ENCODE results near the genes NRG2, PCDHA5, PCDHA7, SLC25A2 and PCDHGA5.

DNA sequence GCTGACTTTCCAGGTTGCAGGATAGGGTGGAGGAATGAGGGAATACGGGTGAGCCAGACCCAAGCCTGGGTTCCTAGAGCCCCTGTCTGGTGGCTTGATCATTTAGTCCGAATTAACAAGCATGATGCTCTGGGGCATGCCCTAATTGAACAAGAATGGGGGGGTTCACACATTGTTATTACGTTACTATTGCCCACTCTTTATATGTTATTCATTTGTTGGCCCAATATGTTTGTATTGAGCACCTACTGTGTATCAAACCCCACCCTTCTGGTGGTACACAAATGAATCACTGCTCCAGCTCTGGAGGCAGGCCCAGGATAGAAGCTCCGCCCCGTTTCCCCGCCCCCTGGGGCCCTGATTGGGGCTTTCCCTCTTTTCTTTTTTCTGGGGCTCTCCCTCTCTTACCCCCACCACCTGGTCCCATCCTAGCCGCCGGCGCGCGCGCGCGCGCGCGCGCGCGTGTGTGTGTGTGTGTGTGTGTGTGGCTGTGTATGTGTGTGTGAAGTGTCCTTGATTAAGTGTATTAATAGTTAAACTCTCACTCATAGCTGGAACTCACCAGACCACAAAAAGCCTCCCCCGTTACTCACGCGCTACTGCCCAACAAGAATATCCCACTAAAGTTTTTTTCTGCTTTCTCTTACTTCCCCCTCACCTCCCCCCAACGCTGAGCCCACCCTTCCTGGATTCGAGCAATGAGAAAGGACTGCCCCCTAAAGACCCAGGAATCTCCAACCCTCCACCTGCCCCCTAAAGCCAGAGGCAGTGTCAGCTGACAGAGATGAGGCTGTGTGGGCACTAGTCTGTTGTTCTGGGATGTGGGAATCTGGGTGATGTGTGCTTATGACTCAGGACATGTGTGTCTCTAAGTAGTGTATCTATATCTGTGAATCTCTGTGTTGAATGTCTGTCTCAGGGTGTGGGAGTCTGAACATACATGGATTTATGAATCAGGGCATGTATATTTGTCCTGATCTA, 3.9 kb downstream of the CXXC5 start:
- RRBS: no CpG with 5 or more reads among the region's 25 CpGs

DNA sequence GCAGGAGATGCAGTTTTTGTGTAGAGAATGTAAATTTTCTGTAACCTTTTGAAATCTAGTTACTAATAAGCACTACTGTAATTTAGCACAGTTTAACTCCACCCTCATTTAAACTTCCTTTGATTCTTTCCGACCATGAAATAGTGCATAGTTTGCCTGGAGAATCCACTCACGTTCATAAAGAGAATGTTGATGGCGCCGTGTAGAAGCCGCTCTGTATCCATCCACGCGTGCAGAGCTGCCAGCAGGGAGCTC, 35.0 kb downstream of the CXXC5 start:
- RRBS: no CpG with 5 or more reads among the region's 7 CpGs

- RRBS: no CpG with 5 or more reads among the region's 19 CpGs
These were observed 38.6 kb downstream of the CXXC5 start for GRCh38 chr5:139686602-139687319.

GRCh38 chr5:139788581-139788918, 7.1 kb upstream of the PSD2 start:
- RRBS: 85% methylated on average over 4 of the region's 18 CpGs

DNA sequence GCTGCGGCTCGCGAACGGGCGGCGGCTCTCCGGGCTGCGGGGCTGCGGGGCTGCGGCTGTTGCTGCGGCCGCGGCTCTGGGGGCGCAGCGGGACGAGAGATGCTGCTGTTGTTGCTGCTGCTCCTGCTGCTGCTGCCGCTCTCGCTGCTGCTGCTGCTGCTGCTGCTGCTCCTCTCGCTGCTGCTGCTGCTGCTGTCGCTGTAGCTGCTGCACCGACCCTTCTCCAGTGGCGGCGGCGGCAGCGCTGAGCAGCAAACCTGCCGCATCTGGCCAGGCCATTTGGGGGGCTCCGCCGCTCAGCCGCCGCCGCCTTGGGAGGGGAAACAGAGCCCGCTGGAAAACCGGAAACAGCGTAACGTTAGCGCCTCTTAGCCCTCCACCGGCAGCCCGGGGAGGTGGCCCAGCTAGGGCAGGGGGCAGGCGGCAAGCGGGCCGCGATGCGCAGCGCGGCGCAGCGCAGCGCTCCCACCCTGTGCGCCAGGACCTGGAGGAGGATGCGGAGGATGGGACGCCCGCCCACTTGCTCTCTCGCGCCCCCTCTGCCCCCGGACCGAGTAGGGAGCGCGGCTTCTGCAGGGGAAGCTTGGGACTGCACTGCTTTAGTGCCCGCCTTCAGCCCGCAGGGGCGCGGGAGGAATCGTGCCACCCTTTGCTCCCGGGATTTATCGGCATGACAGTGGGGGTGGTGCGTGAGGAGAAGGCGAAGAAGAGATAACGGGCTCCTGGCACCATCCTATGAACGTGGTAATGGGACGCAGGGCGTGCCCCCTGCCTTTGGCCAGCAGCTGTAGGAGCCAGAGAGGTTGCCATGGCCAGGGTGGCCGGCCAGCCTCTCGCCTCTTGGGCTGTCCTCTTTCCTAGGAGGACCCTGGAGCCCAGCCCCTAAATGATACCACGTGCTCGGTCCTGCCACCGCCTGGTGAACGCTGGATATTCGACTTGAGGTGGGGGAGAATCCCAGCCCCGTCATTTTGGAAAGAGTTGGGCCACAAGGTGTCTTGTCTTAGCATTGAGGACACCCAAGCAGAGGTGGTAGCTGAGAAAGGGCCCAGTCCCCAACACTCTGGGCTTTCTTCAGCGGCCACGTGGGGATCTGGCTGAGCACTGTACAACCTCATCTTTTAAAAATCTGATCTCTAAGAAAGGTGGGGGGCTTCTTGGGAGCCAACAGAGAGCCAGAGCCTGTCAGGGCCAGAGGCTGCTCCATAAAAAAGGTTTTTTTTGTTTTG, at the start of gene NRG2:
NRG2 (minus strand) TSS at position 496 of the 1,229 bp plus-strand sequence.
- RRBS: 15% methylated on average over 11 of the region's 81 CpGs

GRCh38 chr5:140084451-140084872, 29.4 kb upstream of the PURA start:
- RRBS: no CpG with 5 or more reads among the region's 7 CpGs

GRCh38 chr5:140142853-140143886, 17.4 kb downstream of the IGIP start:
- RRBS: no CpG with 5 or more reads among the region's 10 CpGs

DNA sequence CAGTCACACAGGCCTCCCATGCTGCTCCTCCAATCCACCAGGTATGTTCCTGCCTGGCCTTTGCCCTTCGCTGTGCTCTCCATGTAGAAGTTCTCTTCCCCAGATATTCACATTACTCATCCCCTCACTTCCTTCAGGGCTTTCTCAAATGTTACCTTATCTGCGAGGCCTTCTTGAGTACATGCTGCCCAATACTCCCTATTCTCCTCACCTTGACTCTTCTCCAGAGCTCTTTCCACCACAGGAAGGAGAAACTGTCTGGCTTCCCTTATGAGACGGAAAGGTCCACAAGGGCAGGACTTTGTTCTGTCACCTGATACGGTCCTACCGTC, 52.7 kb downstream of the PFDN1 start:
- RRBS: no CpG with 5 or more reads among the region's 5 CpGs

DNA sequence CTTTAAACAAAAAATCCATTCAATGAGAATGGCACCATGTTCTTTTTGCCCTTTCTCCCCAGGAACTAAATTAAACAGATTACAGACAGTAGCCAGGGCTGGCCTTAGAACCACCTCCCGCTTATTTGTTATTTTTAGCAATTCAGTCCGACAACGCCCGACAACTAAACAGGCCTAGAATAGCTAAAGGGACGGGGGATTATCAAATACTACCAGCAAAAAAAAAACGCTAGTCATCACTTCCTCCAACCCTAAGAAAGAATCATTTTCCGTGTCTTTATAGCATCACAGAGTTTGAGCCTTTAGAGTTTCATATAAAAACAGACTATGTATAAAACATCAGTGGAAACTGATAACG, 35.4 kb downstream of the PFDN1 start:
- RRBS: no CpG with 5 or more reads among the region's 8 CpGs

GRCh38 chr5:140324227-140325464, 21.7 kb upstream of the PFDN1 start:
- RRBS: no CpG with 5 or more reads among the region's 7 CpGs

GRCh38 chr5:140451749-140452302, 50.2 kb downstream of the ANKHD1 start:
- RRBS: no CpG with 5 or more reads among the region's 10 CpGs

- RRBS: no CpG with 5 or more reads among the region's 4 CpGs
These were observed 60.8 kb upstream of the EIF4EBP3 start for GRCh38 chr5:140486526-140487102.

DNA sequence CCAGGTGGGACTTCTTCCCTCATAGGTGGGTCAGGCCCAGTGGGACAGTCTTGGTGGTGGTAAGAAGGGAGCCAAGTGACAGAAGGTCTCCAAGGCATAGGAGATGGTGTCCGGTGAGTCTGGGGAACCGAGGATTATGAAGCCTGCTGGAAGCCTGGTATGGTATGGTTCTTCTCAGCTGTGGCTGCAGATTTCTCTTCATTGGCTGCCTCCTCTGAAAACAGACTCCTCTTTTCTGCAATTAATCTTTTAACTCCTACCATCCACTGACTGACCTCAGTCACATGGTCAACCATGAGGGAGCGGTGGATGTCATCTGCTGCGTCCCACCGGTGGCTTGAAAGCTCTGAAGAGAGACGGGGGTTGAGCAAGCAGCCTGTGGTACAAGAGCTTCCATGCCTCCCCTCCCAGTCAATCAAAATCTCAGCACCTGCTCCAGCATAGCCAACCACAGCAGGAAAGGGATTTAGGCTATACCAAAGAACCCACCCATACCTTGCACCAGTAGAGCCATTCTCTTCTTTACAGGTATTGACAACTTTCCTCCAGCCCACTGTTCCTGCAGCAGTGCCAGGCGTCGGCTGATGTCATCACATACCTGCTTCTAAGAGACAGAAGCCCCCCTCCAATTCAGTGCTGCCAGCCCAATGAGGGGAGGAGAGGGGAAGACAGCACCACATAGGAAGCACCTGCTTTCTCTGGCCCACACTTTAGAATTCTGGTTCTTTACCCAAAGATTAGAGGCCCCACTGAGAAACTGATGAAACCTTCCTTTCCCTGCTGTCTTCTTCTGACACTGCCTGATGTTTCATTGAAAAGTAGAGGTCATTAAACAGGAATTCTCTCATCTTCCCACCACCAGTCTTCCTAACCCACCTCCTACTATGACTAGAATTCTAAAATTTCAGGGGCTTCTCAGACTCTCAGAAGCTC, 3.4 kb downstream of the EIF4EBP3 start:
- RRBS: no CpG with 5 or more reads among the region's 8 CpGs

DNA sequence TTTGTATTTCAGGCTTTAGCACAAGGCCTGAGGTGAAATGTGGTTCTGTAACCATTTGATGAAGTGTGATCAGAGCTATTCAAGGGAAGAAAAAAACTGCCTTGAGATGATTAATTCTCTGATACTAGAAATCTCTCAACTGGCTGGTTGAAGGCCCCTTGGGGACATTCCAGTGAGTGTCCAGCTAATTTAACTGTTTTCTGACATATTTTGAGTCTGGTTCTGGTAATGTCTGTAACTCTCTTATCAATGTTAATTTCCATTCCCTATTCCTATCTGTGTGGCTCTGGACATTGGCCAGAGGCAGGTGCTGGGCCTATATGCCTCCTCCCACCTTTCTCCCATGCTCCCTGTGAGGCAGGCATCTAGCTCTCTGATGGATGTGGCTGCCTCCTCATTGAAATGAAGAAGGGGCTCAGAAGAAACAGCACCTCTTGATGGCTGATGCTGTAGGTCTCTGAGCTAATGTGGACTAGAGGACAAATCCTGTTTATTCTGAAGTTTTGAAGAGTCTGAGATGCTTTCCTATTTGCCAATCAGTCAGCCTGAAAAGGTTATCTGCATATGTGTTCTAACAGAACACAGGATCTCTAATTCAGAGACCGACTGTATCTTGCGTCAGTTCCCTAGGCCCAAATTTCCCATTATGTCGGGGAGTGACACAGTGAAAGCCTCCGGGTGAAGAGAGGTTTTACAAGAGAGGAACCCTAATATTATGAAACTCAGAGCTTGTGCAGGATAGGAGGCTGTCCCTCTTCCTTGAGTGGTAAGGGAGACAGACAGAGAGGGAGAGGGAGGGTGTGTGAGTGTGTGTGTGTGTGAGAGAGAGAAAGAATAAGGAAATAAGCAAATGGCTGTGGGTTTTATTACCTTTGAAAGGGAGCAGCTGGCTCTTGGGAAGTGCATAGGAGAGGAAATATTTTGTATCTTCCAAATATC, 2.2 kb downstream of the CD14 start:
- RRBS: no CpG with 5 or more reads among the region's 4 CpGs

DNA sequence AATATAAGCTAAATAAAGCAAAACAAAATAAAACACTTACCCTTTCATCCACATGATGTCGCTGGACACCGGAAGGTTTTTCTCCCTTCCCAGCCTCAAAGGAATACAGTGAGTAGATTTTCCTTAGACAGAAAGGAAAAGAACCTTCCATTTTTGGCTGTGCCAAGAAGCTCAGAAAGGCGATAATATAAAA, at the start of gene PCDHA5:
PCDHA5 (plus strand) TSS at position 115 of the 193 bp plus-strand sequence.
- RRBS: no CpG with 5 or more reads among the region's 3 CpGs

DNA sequence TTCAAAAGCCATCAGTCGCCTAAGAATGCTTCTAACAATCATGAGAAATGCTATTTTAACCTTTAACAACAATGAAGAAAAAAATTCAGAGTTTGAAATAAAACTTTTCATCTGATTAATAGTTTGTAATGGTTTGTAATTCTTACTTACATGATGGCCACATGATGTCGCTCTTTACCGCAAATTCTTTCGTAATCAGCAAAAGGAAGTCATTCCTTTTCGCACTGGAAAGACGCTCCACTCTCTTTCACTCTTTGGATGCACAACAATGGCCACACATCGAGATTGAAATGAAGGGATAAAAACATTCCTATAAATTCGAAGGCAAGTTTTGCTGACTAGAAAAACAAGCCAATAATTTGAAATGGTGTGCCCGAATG, at the start of gene PCDHA7:
PCDHA7 (plus strand) TSS at position 250 of the 380 bp plus-strand sequence.
- RRBS: no CpG with 5 or more reads among the region's 9 CpGs

DNA sequence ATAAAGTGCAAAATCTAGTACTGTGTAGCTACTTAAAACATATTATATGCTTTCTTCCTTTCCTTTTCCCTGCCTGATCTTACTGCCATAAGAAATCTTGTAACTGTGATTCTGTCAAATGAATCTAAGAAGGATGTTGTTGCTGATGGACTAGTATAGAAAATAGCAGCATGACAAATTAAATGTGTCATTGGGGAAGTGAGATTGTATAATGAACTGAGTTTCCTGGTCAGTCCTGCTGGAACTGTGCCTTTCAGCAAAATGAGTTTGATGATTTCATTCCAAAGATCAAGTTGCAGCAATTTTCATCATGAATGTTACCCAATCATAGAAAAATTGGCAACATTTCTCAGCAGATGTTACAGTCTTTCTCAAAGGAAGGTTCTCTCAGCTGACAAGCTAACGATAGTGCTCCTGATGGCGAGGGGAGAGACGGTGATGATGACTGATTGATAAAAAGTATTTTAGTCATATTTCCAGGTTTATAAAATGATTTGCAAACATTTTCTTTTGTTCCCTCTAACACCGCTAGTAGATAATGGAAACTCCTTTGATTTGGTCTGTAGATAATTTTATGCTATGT, 10.7 kb downstream of the PCDHAC2 start:
- RRBS: no CpG with 5 or more reads among the region's 4 CpGs

DNA sequence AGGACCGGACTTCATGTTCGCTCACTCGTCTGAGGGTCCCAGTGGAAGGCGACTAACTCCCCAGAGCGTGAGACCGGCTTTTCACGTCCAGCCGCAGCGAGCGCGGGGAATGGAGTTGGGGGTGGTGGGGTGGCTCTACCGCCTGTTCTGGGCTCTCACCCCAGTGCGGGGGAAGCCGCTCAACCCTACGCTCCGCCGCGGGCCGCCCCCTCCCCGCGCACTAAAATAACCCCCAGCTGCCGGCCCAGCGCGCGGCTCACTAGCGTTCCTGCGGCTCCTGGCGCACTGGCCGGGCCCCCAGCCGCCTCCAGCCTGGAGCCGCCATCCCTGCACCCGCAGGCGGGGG, at the start of gene SLC25A2:
SLC25A2 (minus strand) TSS at position 199 of the 346 bp plus-strand sequence.
- RRBS: 97% methylated on average over 6 of the region's 33 CpGs

DNA sequence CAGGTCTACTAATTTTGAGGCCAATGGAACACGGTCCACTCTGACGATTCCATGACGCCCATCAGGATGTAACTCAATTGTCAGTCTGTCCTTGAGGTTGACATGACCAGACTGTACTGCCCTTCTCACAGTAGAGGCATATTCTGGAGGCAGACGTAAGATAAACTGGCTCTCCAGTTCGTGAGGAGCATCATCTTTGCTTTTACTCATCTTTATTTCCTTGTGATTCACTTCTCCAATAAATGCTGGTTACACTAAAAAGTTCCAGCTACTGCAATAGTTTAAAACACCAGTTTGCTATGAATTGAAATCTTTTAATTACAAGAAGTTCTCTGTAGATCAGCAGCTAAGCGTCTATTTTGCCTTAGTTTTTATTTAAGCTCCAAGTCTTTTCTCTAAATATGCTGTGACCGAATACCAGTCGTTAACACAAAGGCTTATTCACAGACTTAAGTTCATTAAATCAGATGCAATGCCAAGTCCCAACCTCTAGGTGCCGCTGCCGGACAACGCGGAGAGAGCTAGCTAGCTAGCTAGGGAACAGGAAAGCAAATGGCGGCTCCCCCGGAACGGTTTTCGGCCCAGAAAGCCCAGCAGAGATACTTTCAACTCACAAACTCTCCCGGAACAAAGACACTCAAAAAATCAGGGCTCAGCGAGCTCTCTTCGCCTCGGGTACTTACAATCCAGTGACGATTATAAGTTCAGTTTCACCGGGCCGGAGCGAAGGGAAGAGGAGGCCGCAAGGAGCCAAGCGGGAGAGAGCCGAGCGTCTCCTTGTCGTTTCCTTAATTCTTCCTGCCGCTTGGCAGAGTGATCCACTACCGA, 535 bp downstream of the TAF7 start:
- RRBS: 2% methylated on average over 11 of the region's 31 CpGs

DNA sequence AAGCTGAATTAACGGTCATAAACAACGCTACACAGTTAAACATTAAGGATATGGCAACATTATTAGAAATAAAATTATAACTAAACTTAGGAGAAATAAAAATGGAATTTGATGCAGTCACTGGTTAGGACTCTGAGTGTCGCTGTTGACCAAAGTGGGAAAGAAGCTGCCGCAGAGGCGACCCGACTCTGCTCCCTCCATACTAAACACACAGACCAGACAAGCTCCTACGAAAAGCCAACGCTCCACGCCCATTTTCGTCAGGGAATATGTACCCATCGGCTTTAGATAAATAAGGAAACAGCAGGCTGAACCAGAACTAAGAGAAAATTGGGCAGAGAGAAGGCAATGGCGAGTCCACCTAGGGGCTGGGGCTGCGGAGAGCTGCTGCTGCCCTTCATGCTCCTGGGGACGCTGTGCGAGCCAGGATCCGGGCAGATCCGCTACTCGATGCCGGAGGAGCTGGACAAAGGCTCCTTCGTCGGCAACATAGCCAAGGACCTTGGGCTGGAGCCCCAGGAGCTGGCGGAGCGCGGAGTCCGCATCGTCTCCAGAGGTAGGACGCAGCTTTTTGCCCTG, at the start of gene PCDHGA5:
PCDHGA5 (plus strand) TSS at position 180 of the 579 bp plus-strand sequence.
- RRBS: no CpG with 5 or more reads among the region's 27 CpGs